Temporal lobe (tissue), 2 donors: ENCODE measurements around the gene SEMA3E.

DNA sequence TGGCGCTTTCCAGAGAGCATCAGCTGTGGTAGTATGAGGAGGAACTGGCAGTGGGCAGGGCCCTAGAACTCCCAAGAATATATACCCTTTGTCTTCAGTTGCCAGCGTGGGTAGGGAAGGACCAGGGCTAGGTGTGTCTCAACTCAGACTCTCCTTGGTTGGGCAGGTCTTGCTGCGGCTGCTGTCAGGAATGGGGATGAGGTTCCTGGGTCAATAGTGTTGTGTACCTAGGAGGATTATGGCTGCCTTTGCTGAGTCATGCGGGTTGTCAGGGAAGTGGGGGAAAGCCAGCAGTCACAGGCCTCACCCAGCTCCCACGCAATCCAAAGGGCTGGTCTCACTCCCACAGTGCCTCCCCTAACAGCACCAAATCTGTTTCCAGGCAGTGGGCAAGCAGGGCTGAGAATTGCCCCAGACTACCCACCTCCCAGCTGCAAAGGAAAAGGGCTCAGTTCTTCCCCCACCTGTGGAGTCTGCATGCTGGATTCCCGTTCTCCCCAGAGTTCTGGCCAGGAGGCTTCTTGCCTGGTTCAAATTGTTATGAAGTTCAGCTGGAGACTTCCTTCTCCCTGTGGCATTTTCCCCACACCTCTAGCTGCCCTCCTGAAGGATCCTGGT, 191.9 kb upstream of the TMEM60 start:
- RAMPAGE, long total RNA: no peak

GRCh38 chr7:78953234-78953808, 500.1 kb downstream of the MAGI2 start:
- RAMPAGE, long total RNA: no peak

GRCh38 chr7:80041403-80041602, 93.3 kb upstream of the GNAI1 start:
- RAMPAGE, long total RNA: no peak

- RAMPAGE, long total RNA: no peak
These were observed 106.4 kb downstream of the CD36 start for GRCh38 chr7:80744657-80745380.

- RAMPAGE, long total RNA: no peak
These were observed 3.3 kb upstream of the SEMA3C start for GRCh38 chr7:80922088-80922526.

DNA sequence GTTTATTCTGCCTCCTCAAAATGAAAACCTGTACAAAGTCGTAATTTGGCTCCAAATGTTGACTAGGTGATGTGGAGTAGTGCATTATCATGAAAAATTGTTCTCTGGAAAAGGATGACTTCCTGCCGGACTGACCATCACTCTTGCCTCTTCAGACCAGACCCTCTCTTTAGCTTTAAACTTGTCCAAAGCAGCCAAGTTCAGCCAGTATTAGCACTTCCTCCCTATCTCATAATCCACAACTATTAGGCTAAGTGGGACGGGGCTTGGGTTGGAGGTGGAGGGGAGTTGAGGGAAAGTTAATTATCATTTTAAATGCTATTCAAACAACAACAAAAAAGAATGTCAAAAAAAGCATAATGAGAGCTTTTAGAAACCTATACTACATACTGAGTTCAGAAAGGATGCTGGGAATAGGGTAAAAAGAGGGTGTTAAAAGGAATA, 447 bp downstream of the HGF start:
- RAMPAGE, long total RNA: no peak

- RAMPAGE, long total RNA: no peak
These were observed 40.9 kb upstream of the HGF start for GRCh38 chr7:81810783-81811079.

GRCh38 chr7:82435536-82436312, 7.9 kb downstream of the CACNA2D1 start:
- RAMPAGE, long total RNA: no peak

DNA sequence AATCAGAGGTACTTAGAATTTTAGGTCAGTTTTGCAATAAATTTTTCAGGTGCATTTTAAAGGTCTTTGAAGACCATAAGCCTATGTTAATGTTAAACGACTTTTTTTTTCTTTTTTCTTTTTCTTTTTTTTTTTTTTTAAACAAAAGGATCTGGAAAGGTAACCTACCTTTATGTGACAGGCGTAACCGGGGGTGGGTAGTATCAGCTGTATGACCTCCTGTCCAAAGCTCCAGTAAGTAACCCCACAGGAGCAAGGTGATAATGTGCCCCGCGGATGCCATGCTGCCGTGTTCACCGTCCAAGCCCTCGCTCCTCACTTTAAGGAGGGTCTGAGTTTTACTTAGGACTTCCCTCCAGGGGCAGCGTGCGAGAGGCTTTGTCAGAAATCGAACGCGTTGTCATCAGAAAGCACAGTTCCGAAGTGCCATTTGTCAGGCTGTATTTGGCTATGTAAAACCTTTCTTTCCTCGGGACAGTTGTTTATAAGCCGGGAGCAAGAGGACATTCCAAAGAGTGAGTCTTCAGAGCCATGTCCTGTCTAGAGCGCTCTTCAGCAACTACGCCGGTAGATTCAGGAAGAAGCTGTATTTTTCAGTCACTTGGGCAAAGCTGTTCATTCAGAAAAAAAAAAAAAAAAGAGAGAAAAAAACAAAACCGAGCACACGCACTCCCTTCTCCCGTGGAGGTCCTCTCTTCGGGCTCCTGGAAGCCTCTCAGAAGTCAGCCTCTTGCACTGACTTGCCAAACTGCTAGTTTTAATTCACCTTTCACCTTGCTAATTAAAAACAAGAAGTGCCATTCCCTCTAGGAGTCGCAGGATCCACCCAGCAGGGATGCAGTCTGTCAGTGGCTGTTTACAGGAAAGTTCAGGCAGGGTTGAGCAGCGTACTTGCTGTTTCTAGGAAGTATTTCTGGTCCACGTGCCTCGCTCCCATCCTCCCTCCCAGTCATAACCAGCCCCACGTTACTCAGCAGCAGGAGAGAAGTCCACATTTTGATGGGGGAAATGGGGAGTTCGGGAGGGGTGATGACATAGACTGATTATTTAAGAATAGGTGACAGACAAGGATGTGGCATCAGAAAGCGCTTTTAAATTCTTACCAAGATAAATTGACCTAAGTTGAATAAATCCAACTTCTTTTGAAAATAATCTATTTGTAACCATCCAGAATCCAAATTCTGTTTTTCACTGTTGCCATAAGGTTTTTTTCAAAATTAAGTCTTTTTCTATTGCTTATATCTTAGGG, at the start of gene SEMA3E:
Gene SEMA3E, minus strand, starts transcription at position 880 of the 1,249 bp plus-strand sequence.
- RAMPAGE, long total RNA: no peak

DNA sequence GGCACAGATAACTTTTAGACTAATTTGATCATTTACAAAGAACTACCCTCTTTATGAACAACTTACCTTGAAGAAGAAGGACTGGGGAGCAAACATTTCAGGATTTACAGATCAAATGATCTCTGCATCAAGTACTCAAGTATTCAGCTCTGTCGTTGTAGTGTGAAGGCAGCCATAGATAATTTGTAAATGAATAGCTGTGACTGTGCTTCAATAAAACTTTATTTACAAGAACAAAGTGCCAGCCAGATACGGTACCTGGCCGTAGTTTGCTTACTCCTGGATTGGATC, 388.1 kb upstream of the SEMA3A start:
- RAMPAGE, long total RNA: no peak

- RAMPAGE, long total RNA: no peak
These were observed 306.6 kb downstream of the SEMA3D start for GRCh38 chr7:84880008-84880944.

DNA sequence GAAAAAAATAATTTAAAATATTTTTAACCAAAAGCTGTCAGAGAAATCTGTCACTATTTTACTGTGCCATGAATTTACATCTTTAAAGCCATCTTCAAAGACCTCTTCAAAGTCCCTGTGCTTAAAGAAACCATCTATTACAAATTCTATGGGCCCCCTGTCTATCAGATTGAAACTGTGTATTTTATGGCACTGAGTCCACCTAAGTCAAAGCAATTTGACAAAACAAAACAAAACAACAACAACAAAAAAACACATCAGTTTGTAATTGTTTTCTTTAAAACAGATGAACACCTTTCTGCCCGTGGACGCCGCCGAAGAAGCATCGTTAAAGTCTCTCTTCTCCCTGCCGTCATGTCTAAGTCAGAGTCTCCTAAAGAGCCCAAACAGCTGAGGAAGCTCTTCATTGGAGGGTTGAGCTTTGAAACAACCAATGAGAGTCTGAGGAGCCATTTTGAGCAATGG, 203.6 kb downstream of the SEMA3D start:
- RAMPAGE, long total RNA: no peak

DNA sequence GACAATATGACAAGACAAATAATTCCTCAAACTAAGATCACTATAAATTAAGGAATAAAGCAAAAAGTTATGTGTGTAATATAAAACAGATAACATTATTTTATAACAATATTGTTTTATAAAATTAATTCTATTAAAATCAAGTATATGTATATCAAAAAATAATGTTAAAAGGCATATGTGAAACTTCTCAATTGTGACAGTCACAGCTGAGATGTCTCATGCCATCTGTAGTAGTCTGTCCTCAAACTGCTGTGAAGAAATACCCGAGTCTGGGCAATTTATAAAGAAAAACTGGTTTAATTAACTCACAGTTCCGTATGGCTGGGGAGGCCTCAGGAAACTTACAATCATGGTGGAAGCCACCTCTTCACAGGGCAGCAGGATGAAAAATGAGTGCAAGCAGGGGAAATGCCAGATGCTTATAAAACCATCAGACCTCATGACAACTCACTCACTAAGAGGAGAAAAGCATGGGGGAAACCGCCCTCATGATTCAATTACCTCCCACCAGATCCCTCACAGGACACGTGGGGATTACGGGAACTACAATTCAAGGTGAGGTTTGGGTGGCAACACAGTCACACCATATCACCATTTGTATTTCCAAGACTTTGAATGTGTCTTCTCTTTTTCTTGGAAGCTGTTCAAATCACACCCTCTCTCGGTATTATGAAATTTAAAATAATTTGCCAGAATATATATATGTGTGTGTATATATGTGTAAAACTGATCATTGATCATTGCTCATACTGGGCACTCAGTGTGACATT, 80.3 kb downstream of the SEMA3D start:
- RAMPAGE, long total RNA: no peak

GRCh38 chr7:85265700-85265963, 78.8 kb upstream of the SEMA3D start:
- RAMPAGE, long total RNA: no peak

DNA sequence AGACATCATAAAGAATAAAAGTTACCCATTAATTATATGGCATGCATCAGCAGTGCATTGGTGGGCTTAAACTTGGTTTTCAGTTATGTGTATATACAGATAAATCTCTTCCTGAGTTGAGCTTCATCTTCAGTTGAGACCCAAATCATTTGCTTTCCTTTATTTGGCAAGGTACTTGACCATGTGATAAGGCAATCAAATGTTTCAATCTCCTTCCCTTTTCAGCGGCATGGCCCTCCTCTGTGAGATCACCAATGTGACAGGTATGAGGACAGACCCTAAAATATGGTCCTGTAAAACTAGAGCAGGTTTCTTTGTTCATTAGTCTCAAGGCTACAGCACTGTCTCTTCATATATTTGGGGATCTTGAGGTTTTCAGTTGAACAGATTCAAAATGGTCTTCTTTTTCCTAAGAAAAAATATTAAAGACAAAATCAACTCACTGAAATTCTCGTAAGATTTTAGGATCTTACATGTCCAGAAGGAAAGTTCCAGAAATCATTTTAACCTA, 179.3 kb downstream of the ELAPOR2 start:
- RAMPAGE, long total RNA: no peak

GRCh38 chr7:87038945-87039529, 20.4 kb downstream of the ELAPOR2 start:
- RAMPAGE, long total RNA: no peak

- RAMPAGE, long total RNA: no peak
These were observed 693 bp downstream of the ELAPOR2 start for GRCh38 chr7:87058456-87059466.

GRCh38 chr7:87495275-87495866, 19.9 kb upstream of the ABCB4 start:
- RAMPAGE, long total RNA: no peak

GRCh38 chr7:87598183-87598606, 2.5 kb downstream of the ABCB1 start:
- RAMPAGE, long total RNA: no peak

DNA sequence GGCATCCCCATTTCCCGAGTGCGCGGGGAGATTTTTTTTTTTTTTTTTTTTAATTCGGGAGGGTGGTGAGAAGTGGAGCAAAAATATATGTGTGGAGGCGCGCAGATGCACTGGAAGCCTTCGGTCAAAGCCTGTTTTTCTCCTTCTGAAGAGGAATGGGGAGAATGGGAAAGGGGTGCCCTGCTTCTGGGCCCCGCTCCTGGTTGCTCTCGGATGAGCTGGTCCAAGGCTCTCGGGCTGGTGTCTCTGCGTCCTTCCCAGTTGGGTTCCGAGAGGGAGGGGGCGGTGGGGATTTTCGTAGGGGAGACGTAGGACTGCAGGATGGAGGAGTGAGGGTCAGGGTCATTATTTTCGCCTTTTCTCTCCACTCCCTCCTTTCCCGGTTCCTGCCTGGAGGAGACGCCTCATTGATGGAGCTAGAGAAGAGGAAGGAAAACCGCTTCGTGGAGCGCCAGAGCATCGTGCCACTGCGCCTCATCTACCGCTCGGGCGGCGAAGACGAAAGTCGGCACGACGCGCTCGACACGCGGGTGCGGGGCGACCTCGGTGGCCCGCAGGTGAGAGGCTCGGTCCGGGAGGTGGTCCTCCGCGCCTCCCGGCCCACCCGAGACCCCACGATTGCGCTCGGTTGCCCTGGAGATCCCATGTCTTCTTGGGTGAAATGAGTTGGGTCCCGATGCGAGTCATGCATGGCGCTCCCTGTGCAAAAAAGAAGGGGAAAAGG, 741 bp downstream of the ADAM22 start:
- RAMPAGE, long total RNA: no peak